Liver (tissue), 9 donors: ENCODE measurements around a stretch of chr6.

DNA sequence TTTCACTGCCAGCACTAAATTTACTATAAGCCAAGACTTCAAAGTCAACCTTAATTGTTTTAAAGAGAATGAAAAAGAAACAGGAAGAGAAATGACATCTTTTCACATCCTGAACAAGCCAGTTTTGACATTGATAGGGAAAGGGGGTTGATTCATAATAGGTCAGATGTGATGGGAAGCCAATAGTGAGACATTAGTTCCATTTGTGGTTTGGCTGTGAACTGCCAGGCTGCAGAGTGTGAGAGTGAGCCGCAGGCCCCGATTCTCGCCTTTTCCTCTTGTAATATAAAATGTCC, 52.6 kb upstream of the MYB start:
- PRO-cap, 5 experiments: no peak in any of the 5 experiments
- RAMPAGE, long total RNA, 2 experiments: no peak in any of the 2 experiments
- RRBS: no CpG with 5 or more reads among the region's 3 CpGs

DNA sequence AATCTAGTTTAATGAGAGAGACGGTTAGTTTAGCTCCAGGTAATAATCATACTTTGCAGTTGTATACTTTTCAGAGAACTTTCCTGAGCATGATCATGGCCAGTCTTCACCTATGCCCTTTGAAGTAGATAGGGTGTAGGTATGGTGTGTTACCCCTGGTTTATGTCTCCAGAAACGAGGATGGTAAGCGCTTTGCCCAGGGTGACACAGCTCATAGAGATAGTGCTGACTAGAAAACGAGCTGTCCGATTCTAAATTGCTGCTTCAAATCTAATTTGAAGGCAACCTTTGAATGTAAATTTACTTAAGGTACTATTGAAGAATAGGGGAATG, 11.4 kb downstream of the MYB start:
- PRO-cap, 5 experiments: no peak in any of the 5 experiments
- RAMPAGE, long total RNA, 2 experiments: no peak in any of the 2 experiments
- RRBS: no CpG with 5 or more reads among the region's 5 CpGs

DNA sequence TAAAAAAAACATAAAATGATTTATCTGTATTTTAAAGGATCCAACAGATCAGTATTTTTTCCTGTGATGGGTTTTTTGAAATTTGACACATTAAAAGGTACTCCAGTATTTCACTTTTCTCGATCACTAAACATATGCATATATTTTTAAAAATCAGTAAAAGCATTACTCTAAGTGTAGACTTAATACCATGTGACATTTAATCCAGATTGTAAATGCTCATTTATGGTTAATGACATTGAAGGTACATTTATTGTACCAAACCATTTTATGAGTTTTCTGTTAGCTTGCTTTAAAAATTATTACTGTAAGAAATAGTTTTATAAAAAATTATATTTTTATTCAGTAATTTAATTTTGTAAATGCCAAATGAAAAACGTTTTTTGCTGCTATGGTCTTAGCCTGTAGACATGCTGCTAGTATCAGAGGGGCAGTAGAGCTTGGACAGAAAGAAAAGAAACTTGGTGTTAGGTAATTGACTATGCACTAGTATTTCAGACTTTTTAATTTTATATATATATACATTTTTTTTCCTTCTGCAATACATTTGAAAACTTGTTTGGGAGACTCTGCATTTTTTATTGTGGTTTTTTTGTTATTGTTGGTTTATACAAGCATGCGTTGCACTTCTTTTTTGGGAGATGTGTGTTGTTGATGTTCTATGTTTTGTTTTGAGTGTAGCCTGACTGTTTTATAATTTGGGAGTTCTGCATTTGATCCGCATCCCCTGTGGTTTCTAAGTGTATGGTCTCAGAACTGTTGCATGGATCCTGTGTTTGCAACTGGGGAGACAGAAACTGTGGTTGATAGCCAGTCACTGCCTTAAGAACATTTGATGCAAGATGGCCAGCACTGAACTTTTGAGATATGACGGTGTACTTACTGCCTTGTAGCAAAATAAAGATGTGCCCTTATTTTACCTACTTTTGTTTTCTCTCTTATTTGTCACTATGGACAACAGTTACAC, 37.4 kb downstream of the MYB start:
- PRO-cap, 5 experiments: no peak in any of the 5 experiments
- RAMPAGE, long total RNA, 2 experiments: no peak in any of the 2 experiments
- RRBS: no CpG with 5 or more reads among the region's 5 CpGs

GRCh38 chr6:135357947-135358499, 139.5 kb downstream of the AHI1 start:
- PRO-cap, 5 experiments: no peak in any of the 5 experiments
- RAMPAGE, long total RNA, 2 experiments: no peak in any of the 2 experiments
- RRBS: no CpG with 5 or more reads among the region's 3 CpGs

- PRO-cap, 5 experiments: no peak in any of the 5 experiments
- RAMPAGE, long total RNA, 2 experiments: no peak in any of the 2 experiments
- RRBS: no CpG with 5 or more reads among the region's 3 CpGs
These were observed 154.1 kb downstream of the MTFR2 start for GRCh38 chr6:136095996-136096524.

- PRO-cap, 5 experiments: no peak in any of the 5 experiments
- RAMPAGE, long total RNA, 2 experiments: no peak in any of the 2 experiments
- RRBS: no CpG with 5 or more reads among the region's 9 CpGs
These were observed 19.1 kb upstream of the MTFR2 start for GRCh38 chr6:136268787-136270048.

GRCh38 chr6:136270049-136270616, 19.5 kb downstream of the BCLAF1 start:
- PRO-cap, 5 experiments: no peak in any of the 5 experiments
- RAMPAGE, long total RNA, 2 experiments: no peak in any of the 2 experiments
- RRBS: no CpG with 5 or more reads among the region's 4 CpGs

- PRO-cap, 5 experiments: peak in 5 of 5 experiments; most common plus-strand start chr6:136512192 (in 5); most common minus-strand start chr6:136511873 (in 4)
- RAMPAGE, long total RNA, 2 experiments: no peak in any of the 2 experiments
- RRBS: no CpG with 5 or more reads among the region's 7 CpGs
These were observed 38.5 kb downstream of the MAP7 start for GRCh38 chr6:136511539-136512351.

GRCh38 chr6:136753416-136754147, 38.7 kb downstream of the MAP3K5 start:
- PRO-cap, 5 experiments: no peak in any of the 5 experiments
- RAMPAGE, long total RNA, 2 experiments: no peak in any of the 2 experiments
- RRBS: no CpG with 5 or more reads among the region's 11 CpGs

DNA sequence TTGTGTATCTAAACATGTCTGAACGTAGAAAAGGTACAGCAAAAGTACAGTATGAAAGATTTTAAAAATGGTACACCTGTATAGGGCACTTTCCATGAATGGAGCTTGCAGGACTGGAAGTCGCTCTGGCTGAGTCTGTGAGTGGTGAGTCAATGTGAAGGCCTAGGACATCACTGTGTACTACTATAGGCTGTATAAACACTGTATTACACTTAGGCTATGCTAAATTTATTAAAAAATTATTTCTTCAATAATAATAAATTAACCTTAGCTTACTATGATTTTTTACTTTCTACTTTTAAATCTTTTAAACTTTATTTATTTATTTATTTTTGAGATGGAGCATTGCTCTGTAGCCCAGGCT, 678 bp upstream of the IL20RA start:
- PRO-cap, 5 experiments: no peak in any of the 5 experiments
- RAMPAGE, long total RNA, 2 experiments: no peak in any of the 2 experiments
- RRBS: no CpG with 5 or more reads among the region's 2 CpGs

DNA sequence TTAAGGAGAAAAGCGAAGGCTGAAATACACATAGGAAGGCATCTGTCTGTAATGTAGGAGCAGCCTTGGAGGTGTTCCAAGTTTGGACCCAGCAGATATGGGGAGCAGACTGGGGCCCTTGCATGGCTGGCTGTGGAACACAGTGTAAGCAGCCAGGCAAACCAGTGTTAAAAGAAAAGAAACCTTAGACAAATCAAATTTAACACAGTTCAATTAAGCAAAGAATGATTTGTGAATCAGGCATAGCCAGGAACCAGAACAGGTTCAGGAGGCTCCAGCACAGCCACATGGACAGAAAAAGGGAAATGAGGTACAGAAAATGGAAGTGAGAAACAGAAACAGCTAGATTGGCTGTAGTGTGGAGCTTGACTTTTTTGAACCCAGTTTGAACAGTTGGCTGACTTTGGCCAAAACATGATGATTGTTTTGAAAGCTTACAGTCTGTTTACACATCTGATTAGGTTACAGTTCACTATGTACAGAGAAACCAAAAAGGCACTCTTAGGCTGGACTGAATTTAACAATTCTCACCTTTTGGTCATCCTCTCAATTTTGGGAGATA, 123.5 kb downstream of the OLIG3 start:
- PRO-cap, 5 experiments: peak in 2 of 5 experiments; most common minus-strand start position 387 of the sequence (in 2)
- RAMPAGE, long total RNA, 2 experiments: no peak in any of the 2 experiments
- RRBS: no CpG with 5 or more reads among the region's 1 CpG

DNA sequence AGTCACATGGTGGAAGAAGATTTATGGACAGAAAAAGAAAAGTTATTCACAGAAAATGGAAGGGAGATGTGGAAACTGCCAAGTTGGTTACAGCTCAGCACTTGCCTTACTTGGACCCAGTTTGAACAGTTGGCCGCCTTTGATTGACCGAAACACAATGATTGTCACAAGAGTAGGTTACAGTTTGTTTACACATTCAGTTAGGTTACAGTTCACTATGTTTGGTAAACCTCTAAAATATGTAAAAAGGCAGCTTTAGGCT, 116.2 kb downstream of the OLIG3 start:
- PRO-cap, 5 experiments: peak in 1 of 5 experiments; most common minus-strand start position 123 of the sequence (in 1)
- RAMPAGE, long total RNA, 2 experiments: no peak in any of the 2 experiments
- RRBS: no CpG with 5 or more reads among the region's 2 CpGs

DNA sequence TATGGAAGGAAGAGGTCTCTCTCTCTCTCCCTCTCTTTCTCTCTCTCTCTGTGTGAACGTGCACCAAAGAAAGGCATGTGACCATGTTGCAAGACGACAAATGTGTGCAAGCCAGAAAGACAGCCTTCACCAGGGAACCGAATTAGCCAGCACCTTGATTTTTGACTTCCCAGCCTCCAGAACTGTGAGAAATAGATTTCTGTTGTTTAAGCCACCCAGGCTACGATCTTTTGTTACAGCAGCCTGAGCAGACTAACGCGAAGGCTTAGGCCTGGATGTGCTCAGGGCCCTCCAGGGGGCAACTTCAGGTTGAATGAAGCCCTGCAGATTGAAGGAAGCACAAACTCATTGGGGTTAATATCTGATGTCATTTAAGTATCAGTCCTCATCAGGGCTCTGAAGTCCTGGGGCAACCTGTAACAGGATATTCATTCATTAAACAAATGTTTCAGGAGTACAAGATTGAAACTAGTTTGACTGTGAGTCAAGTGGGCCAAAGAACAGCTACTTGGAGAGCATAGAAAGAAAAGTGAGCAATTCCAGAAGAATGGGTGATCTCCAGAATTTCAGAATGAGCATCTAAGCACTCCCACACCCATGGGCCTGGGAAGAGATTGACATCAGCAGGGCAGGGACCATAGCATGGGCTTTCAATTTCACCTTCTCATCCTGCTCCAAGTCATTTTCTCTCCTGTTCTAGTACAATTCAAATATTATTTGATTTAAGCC, 157.3 kb upstream of the TNFAIP3 start:
- PRO-cap, 5 experiments: no peak in any of the 5 experiments
- RAMPAGE, long total RNA, 2 experiments: no peak in any of the 2 experiments
- RRBS: no CpG with 5 or more reads among the region's 6 CpGs

DNA sequence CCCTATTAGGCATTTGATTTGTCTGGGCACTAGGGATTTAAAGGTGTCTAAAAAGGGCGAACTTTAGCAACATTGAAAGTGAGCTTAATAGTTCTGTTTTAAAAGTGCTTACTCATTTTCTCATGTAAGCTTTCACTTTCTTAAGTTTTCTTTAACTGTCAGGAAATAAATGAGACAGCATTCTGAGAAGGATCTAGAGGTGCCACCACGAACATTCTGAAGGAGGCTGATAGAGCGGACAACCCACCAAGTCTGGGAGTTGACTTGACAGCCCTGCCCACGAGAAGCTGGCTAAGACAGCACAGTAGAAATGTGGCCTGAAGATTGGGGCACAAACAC, 144.4 kb upstream of the TNFAIP3 start:
- PRO-cap, 5 experiments: peak in 2 of 5 experiments; most common plus-strand start position 180 of the sequence (in 2)
- RAMPAGE, long total RNA, 2 experiments: no peak in any of the 2 experiments
- RRBS: no CpG with 5 or more reads among the region's 4 CpGs

DNA sequence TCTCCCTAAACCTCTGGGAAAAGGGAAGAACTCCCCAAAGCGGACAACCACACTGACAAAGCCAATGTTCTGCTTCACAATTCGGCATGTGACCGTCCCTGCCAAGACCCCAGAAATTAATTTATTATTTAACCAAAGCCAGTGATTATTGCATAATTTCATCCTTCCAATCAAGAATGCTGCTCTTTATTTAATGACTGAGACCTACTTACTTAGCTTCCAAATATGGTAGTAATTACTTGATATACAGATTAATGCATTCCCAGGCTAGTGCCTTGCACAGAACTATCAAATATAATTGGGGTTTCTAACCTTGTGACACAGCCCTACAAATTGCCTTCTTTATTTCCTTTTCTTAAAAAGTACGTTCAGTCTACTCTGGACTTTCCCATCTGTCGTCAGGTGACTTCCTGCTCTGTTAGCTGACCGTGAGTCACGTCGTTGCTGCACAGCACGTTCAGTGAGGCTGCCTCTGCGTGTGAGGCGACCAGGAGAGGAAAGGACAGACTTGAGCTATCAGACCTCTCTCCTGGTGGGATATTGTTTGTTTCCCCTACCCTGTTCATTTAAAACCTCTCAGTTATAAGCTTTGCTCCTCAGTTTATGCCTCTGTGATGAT, 55.8 kb upstream of the TNFAIP3 start:
- PRO-cap, 5 experiments: peak in 2 of 5 experiments; most common plus-strand start position 460 of the sequence (in 1)
- RAMPAGE, long total RNA, 2 experiments: no peak in any of the 2 experiments
- RRBS: no CpG with 5 or more reads among the region's 11 CpGs

- PRO-cap, 5 experiments: no peak in any of the 5 experiments
- RAMPAGE, long total RNA, 2 experiments: no peak in any of the 2 experiments
- RRBS: no CpG with 5 or more reads among the region's 6 CpGs
These were observed 4.4 kb upstream of the TNFAIP3 start for GRCh38 chr6:137862516-137863295.

GRCh38 chr6:137867935-137868405, 911 bp downstream of the TNFAIP3 start:
- PRO-cap, 5 experiments: peak in 2 of 5 experiments; most common plus-strand start chr6:137868299 (in 1); most common minus-strand start chr6:137868211 (in 1)
- RAMPAGE, long total RNA, 2 experiments: no peak in any of the 2 experiments
- RRBS: no CpG with 5 or more reads among the region's 19 CpGs

DNA sequence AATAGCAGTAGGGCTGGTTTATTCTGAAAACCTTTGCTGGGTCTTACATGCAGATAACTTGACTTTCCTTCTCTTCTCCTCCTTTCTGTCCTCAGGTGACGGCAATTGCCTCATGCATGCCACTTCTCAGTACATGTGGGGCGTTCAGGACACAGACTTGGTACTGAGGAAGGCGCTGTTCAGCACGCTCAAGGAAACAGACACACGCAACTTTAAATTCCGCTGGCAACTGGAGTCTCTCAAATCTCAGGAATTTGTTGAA, 7.6 kb downstream of the TNFAIP3 start:
- PRO-cap, 5 experiments: no peak in any of the 5 experiments
- RAMPAGE, long total RNA, 2 experiments: no peak in any of the 2 experiments
- RRBS: no CpG with 5 or more reads among the region's 6 CpGs

- PRO-cap, 5 experiments: no peak in any of the 5 experiments
- RAMPAGE, long total RNA, 2 experiments: no peak in any of the 2 experiments
- RRBS: no CpG with 5 or more reads among the region's 5 CpGs
These were observed 10.1 kb downstream of the TNFAIP3 start for GRCh38 chr6:137877052-137877647.

- PRO-cap, 5 experiments: no peak in any of the 5 experiments
- RAMPAGE, long total RNA, 2 experiments: no peak in any of the 2 experiments
- RRBS: no CpG with 5 or more reads among the region's 2 CpGs
These were observed 77.4 kb downstream of the TNFAIP3 start for GRCh38 chr6:137944411-137944830.